ENCODE data around the gene BFSP1.

- RRBS = no CpG with 5 or more reads among the region's 8 CpGs
Measured at GRCh38 chr20:13769539-13770198, 15.1 kb downstream of the ESF1 start.

GRCh38 chr20:14924493-14924748 lies 587.0 kb upstream of the FLRT3 start:
- RRBS = no CpG with 5 or more reads among the region's 1 CpG

DNA sequence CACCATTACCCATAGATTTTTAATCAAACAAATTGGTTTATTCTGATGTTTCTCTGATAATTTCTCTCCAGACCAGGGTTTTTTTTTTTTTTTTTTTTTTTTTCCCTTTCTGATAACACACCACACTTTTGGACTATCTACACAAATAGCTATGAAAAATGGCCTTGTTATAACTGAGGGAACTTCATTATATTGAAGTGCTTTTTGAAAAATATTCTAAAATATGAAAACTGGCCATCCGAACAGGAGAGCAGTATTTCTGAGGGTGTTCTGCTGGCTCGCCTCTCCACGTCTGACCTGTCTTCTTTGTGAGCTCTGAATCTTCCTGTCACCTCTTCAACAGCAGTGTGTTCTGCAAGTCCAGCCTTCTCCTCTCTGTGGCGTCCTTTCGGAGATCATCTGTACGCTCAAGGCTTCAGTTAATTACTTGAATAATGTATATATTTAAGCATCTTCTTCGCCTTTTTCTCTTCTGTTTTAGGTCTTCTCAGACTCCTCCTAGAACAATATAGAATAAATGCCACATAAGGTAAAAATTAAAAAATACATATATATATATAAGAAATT lies 708.3 kb upstream of the FLRT3 start:
- RRBS = no CpG with 5 or more reads among the region's 7 CpGs

- RRBS = no CpG with 5 or more reads among the region's 3 CpGs
Measured at GRCh38 chr20:15070371-15070894, 733.0 kb upstream of the FLRT3 start.

- RRBS = no CpG with 5 or more reads among the region's 8 CpGs
Measured at GRCh38 chr20:15923052-15923716, 650.1 kb downstream of the KIF16B start.

- RRBS = no CpG with 5 or more reads among the region's 4 CpGs
Measured at GRCh38 chr20:16528086-16528505, 45.2 kb downstream of the KIF16B start.

GRCh38 chr20:16530507-16530803 lies 42.8 kb downstream of the KIF16B start:
- RRBS = 94% methylated on average over 4 of the region's 8 CpGs

GRCh38 chr20:16569471-16569871 lies 3.8 kb downstream of the KIF16B start:
- RRBS = no CpG with 5 or more reads among the region's 1 CpG

- RRBS = 3% methylated on average over 20 of the region's 38 CpGs
Measured at GRCh38 chr20:17225747-17226422, 955 bp upstream of the PCSK2 start.

- RRBS = 4% methylated on average over 63 of the region's 116 CpGs
Measured at GRCh38 chr20:17530563-17531969, at the start of gene BFSP1. BFSP1 (minus strand) TSS chr20:17531379.

DNA sequence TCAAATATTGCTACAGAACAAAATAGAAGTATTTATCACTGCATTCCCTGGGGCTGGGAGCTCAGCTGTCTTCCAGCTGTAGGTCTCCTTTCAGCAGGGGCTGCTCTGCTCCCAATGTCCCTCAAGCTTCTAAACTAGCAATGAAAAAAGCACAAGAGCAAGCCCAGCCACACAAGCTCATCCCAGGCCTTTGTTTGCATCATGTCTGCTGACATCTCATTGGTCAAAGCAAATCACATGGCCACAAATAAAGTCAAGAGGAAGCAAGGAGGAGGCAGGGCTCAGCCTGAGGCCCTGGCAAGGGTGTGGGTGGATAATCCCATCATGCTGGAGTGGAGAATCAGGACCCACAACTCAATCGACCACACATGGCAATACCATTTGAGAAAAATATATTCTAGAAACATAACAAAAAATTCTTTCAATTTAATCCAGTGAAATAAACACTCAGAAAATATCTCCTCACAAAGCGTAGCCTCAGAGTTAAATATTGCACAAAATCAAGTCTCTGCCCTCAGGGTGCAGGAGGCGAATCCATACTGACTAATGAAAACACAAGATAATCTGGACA lies 2.3 kb upstream of the BFSP1 start:
- RRBS = no CpG with 5 or more reads among the region's 3 CpGs

GRCh38 chr20:17562618-17563137 lies 7.2 kb upstream of the DSTN start:
- RRBS = no CpG with 5 or more reads among the region's 3 CpGs

DNA sequence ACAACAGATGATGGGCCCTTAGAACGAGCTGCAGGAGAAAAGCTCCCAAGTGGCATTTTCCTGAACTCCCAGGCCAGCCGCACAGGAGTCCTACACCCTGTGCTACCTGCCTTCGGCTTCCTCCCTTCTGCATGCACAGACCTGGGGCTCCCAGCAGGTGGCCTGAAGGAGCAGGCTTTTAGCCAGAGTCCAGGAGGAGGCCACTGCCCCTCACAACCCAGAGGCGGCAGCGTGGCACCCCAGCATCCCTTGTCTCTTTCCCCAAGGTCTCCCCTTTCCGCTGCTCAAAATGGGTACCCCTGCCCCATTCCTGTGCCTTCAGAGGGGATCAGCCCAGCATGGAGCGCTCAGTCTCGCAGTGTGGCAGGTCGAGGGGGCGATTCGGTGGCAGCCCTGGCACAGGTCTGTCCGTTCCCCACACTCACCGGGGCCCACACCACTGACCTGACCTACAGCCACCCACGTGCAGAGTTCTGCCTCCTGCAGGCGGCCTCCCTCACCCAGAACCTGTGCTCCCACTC lies 41.6 kb downstream of the DSTN start:
- RRBS = no CpG with 5 or more reads among the region's 15 CpGs

GRCh38 chr20:17614919-17615745 lies 45.3 kb downstream of the DSTN start:
- RRBS = 55% methylated on average over 10 of the region's 27 CpGs

GRCh38 chr20:17786039-17786697 lies 86.4 kb downstream of the BANF2 start:
- RRBS = no CpG with 5 or more reads among the region's 10 CpGs

- RRBS = no CpG with 5 or more reads among the region's 14 CpGs
Measured at GRCh38 chr20:17841751-17842305, 126.8 kb downstream of the SNX5 start.

GRCh38 chr20:17854034-17854761 lies 114.4 kb downstream of the SNX5 start:
- RRBS = no CpG with 5 or more reads among the region's 5 CpGs

GRCh38 chr20:17895992-17896814 lies 72.4 kb downstream of the SNX5 start:
- RRBS = no CpG with 5 or more reads among the region's 14 CpGs

DNA sequence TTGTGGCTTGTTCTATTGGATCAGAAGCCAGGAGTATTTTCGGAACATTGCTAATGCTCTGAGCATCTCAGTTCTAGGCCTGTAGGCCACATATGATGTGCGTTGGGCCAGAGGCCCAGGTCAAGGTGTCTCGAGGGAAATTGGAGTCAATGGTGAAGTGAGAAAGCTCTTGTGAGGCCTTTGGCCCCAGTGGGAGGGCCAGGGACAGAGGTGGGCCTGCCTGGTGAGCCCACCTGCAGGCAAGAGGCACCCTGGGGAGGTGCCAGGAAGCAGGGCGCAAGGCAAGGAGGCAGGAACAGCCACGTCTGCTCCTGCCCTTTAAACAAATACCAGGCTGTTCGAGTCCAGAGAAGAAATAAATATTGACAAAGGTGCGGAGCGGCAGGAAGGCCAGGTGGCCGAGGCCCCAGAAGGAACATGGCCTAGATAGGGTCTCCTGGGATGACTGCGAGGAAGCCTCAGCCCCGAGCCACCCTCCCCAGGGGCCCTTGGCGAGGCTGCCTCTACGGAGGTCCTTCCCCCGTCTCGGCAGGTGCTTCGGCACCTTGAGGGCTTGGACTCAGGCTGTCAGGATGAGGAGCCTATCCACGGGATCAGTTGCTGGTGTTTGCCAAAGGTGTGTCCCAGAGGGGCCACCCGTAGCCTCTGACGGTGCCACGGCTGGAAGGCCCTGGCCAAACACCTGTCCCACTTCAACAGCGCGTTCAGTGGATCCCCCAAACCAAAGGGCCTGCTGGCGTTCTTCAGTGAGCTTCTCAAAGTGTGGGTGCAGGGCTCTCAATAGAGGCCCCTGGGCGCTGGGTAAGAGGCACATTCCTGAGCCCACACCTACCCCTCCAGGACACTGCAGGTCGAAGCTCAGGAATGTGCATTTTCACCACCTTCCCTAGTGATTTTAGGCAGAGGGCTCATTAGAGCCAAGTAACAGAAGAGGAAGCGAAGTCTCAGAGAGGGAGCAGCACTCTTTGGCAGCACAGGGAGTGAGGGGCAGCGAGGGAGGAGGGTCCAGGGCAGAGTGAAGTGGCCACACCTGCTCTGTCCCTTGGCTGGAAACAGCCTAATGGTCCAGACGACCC lies 39.9 kb downstream of the SNX5 start:
- RRBS = no CpG with 5 or more reads among the region's 28 CpGs

- RRBS = 3% methylated on average over 15 of the region's 40 CpGs
Measured at GRCh38 chr20:17967540-17968359, 844 bp downstream of the SNX5 start.